Left cardiac atrium (tissue), 1 donor: ENCODE measurements around a stretch of chr18.

DNA sequence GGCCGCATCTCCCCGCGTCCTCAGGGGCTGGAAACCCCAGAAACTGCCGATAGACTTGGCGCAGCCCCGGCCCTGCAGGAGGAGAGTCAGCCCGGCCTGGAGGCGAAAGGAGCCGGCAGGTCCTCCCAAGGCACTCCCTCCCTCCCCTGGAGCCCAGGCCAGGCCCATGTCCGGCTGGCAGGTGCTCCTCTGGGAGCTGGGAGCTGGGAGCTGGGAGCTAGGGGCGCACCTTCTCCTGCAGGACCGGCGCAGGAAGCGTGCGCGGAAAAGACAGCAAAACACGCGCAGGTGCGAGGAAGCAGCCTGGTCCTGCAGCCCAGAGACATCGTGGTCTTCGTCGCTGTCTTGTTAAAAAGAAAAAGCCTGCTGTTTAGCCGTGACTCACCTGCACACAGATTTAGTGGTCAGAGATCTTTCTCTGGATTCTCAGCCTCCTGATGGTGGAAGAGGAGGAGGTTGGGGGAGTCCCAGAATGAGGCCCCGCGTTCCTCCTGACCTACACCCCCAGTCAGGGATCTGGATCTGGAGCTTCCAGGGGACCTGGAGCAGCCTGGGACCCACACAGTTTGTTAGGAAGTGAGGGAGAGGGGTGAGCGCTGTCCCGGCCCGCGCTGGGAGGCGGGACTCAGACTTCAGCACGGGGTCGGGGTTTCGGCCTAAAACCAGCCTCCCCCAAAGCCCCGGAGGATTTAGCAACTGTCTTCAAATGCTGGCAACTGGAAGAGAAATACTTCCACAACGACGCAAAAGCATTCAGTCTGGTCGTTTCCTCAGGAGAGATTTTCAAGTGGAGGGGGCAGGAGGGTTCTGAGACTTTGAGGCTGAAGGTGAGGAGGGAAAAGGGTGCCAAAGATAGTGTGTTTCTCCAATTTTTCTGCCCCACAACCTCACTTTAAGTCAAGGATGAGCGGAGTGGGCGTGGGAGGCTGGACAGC, 815 bp upstream of the MBP start:
- PRO-cap: no peak

- PRO-cap: no peak
These were observed 620.5 kb downstream of the GALR1 start for GRCh38 chr18:77870052-77870701.

DNA sequence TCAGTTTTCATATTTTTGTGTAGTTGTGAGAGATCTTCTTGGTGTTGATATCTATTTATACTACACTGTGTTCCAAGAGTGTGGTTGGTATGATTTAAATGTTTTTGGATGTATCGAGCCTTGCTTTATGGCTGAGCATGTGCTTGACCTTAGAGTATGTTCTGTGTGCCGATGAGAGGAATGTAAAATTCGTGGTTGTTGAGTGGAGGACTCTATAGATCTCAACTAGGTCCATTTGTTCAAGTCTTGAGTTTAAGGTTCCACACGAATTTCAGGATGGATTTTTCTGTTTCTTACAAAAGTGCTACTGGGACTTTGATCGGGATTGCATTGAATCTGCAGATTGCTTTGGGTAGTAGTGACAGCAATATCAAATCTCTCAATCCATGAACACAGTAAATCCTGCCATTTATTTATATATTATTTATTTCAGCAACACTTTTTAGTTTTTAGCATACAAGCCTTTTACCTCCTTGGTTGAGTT, 698.7 kb upstream of the SALL3 start:
- PRO-cap: no peak

DNA sequence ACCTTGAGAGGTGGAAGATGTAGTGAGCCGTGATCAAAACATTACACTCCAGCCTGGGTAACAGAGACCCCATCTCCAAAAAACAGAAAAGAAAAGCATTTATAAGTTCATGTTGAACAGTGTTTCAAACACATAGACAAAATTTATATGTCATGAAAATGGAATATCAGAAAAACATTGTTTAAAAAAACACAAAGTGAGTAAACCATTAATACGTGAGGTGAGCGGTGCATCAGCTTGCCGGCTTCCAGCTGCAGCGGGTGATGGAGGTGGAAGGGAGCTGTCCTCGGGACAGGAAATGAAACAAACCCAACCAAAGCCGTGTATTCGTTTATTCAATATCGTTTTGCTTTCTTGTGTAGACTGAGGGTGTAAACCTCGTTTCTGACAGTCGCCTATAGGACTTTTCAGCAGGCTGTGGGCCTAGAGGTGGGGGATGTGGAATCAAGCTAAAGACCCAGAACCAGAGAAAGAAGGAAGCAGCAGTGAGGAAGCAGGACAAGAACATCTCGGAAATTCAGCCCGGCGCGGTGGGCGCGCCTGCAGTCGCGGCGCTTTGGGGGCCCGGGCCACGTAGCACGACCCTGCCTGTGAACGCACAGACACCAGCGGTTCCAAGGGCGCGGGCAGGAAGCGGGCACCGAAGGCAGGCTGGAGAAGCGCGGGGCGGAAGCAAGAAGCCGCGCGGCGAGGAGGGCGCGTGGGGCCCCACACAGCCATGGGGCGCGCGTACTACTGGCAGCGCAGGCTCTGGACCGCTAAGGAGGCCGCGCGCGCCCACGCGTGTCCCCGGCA, 868 bp upstream of the ATP9B start:
- PRO-cap: no peak

DNA sequence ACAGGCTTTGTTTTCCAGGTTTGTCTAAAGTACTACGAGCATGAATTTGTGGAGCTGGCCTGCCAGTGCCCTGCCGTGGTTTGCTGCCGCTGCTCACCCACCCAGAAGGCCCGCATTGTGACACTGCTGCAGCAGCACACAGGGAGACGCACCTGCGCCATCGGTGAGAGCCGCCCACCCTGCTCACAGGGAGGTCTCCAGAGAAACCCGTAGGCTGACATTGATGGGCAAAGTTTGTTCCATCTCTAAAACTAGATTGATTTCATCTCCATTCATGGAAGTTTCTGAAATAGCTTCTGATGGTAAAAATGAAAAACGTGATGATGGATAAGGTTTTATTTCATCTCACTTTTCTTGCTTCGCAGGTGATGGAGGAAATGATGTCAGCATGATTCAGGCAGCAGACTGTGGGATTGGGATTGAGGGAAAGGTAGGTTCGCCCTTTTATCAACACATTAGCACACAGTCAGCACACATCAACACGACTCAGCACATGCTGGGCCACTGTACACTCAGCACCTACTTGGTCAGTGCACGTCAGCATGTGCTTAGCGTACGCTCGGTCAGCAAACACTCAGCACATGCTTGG, 50.2 kb upstream of the NFATC1 start:
- PRO-cap: no peak

DNA sequence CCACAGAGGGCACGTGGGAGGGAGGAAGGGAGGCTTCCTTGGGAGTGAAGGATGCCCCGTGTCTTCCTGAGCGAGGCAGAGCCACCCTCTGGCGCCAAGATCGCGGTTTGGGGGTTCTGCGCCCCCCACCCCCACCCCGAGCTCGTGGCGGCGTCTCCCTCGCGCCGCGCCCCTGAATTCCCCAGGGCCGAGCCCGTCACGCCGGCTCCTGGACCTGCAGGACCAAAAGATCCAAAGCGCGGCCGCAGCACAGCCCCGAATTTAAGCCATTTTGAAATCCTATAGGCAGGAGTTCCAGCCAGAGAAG, 900 bp downstream of the NFATC1 start:
- PRO-cap: no peak

DNA sequence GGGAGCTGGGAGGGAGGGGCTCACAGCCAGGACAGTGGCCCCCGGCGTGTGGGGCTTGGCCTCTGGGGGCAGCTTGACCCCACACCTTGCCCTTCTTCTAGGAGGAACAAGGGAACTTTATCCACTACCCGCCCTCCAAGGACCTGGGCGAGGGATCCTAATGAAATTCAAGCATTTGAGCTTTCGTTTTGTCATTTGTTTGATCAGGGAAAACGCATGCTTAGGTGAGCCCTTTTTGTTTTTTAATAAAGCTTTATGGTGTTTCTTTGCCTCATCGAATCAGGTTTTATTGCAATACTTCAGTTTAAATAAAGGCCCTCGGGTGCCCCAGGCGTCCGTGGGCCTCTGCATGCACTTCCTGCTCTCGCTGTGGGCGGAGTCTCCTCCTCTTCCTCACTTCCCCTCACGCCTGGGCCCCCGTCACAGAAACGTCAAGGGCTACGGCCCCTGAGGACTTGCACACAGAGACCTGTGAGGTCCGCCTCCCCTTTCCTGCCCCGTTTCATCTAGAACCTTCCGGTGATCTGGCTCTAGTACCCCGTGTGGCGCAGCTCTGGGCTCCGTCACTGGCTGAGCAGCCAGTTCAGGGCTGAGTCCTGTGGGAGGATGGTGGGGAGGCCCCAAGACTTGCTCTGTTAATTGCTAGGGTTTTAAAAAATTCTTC, 9.9 kb downstream of the NFATC1 start:
- PRO-cap: unidirectional peak, minus-strand start at position 371 of the sequence

GRCh38 chr18:79438981-79439826, 43.5 kb downstream of the NFATC1 start:
- PRO-cap: no peak

DNA sequence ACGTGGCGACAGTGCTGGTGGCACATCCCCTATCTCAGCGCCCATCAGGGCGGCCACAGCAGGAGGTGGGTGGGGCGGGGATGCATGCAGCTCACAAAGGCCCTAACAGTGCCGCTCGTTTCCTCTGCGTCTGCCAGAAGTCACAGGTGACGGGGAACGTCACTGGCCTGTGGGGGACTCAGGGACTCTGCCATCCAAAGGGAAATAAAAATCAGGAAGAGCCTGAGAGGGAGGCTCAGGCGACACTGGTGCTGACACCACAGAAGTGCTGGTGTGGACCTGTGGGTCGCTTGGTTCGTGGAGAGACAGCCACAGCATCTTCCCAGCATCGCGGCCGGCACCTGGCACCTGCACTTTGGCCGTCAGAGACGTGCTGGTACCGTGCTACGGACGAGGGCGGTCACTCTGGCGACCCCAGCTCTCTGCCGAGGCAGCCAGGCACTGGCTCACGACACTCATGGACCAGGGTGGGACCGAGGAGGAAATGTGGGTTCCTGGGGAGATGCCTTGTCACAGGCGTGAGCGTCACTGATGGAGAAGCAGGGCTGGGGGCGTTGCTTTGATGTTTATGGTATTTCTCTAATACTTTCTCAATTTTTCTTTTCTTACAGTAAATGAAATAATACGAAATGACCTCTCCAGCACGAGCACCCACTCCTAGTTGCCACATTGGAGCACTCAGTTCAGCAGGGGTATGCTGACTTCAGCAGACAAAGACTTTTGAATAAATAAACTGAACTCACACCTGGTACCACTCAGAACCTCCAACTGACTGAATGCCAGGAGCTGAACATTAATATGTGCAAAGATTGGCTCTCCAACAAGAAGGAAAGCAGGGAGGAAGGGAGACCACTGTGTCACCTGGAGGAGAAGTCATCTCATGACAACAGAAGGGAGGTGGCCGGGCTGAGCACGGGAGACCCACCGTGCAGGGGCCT, 131.5 kb downstream of the NFATC1 start:
- PRO-cap: no peak

- PRO-cap: no peak
These were observed 48.1 kb upstream of the KCNG2 start for GRCh38 chr18:79749580-79750022.

DNA sequence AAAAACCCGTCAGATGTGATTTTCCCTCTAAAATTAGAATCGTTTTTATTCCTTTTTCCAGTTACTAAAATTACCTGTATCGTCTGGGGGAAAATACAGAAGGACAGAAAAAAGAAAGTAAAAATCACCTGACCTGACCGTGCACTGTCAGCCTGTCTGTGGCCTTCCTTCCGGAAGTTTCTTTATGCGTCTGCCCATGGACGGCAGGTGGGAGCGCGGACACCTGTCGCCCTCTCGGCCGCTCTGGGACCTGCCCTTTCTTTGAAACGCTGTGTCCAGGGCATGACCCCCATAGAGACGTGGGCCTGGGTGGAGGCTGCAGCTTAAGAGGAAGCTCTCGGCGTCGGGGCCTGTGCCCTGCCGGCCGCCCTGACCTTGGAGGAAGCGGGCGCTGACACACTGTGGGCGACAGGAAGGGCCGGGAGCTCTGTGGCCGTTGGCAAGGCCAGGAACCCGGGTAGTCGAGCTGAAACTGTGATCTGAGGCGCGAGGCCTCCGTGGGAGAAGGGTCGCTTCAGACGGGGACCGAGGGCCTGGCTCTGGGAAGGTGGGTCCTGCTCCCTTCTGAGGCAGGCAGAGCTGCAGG, 28.1 kb downstream of the KCNG2 start:
- PRO-cap: no peak

GRCh38 chr18:79902327-79903523, 48.7 kb downstream of the SLC66A2 start:
- PRO-cap: no peak

- PRO-cap: no peak
These were observed 33.5 kb downstream of the SLC66A2 start for GRCh38 chr18:79917889-79918474.

GRCh38 chr18:79922692-79923240, 28.7 kb downstream of the SLC66A2 start:
- PRO-cap: no peak

DNA sequence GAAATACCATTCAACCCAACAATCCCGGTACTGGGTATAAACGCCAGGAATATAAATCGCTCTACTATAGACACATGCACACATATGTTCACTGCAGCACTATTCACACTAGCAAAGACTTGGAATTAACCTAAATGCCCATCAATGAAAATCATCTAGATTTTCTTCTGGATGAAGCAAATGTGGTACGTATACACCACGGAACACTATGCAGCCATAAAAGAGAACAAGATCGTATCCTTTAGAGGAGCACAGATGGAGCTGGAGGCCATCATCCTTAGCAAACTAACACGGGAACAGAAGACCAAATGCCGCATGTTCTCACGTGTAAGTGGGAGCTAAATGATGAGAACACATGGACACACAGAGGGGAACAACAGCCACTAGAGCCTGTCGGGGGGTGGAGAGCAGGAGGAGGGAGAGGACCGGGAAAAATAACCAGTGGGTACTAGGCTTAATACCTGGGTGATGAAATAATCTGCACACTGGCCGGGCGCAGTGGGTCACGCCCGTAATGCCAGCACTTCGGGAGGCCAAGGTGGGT, 11.5 kb downstream of the SLC66A2 start:
- PRO-cap: no peak

DNA sequence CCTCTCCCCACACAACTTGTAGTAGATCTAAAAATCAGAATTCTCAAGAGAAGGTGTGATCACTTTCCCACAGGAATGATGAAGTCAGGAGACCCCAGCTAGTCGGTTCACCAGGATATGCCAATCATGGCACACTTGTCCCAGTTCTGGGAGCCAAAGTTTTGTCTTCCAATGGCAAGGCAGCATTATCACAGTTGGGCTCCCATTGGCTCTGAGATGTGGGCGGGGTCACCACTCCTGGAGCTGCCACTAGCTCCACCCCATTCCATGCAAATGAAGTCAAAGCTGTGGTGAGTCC, 453 bp upstream of the ADNP2 start:
- PRO-cap: no peak